Choroid plexus epithelial cell (primary cell): Measurements from ENCODE around the gene PRKCZ.

GRCh38 chr1:1385936-1386983 is 11.3 kb upstream of the AURKAIP1 start:
- RRBS, result 95% methylated on average over 7 of the region's 29 CpGs

DNA sequence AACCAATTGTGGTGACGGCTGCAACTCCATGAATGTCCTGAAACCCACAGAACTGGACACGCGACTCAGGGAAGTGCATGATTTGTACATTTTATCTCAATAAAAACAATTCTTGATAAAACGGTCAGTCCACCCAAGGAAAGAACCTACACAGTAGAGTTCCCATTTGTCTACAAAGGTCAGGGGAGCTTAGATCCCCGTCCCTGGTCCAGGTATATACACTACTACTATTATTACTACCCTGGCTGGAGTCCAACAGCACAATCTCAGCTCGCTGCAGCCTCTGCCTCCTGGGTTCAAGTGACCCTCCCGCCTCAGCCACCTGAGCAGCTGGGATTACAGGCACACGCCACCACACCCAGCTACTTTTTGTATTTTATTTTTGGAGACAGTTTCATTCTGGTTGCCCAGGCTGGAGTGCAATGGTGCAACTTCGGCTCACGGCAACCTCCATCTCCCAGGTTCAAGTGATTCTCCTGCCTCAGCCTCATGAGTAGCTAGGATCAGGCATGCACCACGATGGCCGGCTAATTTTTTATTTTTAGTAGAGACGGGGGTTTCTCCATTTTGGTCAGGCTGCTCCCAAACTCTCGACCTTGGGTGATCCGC is 15.2 kb downstream of the SSU72 start:
- RRBS, result no CpG with 5 or more reads among the region's 15 CpGs

DNA sequence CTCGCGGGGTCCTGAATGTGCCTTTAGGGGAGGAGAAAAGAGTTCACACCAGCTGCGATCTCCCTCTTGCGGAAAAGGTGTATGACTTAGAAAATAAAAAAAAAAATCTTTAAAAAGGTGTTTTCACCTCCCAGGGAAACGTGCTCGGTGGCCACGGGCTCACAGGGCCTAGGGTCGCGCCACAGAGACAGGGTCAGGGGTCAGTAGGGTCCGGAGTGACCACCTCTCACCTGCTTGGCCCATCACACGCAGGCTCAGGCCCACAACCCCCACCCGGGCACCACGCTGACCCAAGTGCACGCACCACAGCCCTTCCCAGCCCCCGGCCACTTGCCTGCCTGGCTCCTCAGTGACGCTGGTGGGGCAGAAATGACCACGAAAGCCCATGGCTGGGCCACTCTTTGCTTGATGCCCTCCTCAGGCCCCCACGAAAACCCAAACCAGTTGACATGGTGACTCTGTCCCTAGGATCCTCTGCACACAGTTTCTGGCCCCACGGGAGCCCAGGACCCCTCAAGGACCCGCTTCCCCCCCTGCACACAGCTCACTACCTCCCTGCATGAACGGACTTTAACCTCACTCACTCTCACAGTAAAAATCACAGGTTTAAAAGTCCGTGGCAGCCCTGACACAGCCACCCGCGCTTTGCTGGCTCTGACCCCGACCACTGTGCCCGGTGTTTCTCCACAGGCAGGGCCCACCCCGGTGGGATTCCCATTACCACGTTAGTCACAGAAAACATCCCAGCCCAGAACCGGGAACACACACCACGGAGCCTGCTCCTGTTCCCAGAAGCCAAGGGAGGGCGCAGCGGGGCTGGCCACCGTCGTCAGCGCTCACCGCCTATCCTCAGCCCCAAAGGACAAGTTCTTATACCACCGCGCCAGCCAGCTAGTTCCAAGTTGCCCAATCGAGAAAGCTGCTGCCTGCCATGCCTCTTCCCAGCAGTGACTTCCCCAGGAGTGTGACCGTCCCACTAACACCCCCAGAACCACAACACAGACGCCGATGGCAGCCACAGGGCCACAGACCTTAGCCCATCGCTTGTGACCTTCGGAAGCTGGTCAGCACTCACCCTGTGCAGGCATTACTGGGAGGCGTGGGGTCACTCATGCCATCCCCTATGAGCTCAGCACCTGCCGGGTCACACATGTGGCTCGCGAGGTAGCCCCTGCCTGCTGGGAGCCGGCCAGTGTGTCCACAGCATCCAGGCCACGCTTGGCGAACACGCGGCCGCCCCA is 20.6 kb downstream of the NADK start:
- RRBS, result 90% methylated on average over 11 of the region's 54 CpGs

GRCh38 chr1:1882026-1882306 is 8.9 kb downstream of the GNB1 start:
- RRBS, result no CpG with 5 or more reads among the region's 6 CpGs

DNA sequence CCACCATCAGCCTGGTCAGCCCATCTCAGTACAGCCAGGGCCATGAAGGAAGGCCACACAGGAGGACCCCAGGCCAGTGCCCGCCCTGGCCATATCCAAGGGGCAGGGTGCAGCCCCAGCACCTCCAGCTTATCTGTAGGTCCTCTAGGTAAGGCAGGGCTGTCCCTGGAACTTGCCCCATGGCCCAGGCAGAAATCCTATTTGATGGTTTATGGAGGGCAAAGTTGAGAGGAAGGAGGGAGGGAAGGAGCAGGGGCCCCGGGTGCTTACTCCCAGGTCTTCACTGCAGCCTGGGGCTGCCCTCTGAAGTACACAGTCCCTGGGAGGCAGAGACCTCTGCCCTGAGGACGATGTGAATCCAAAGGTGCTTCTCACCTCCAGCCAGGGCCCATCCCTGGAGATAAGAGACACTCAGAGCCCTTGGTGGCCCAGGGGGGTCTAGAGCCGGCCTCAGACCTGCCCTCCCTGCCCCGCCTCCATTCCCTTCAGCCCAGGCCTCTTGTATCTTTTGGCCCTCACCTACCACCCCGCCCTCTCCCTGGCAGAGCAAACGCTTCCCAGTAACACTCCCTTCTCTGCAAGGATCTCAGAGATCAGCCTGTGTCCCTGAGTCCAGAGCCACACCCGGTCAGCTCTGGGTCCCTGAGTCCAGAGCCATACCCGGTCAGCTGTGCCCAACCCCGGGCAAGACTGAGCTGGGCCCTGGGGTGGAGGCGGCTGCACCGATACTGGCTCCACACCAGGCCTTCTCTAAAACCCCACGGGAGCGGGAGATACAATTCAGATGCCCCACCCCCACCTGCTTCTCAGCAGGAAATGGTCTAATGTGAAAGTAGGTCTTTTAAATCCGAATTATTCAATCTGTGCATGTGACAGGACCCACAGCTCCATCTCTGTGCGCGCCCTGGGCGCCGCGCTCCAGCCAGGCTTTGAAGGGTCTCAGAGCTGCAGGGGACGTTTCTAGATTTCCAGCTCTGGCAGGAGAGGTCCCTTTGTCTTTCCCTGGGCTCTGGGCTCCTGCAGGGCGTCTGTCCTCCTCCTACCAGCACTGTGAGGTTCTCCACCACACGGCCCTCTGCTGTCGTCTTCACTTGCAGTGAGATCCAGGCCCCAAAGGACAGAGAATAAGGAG is 3.6 kb upstream of the GNB1 start:
- RRBS, result no CpG with 5 or more reads among the region's 24 CpGs

DNA sequence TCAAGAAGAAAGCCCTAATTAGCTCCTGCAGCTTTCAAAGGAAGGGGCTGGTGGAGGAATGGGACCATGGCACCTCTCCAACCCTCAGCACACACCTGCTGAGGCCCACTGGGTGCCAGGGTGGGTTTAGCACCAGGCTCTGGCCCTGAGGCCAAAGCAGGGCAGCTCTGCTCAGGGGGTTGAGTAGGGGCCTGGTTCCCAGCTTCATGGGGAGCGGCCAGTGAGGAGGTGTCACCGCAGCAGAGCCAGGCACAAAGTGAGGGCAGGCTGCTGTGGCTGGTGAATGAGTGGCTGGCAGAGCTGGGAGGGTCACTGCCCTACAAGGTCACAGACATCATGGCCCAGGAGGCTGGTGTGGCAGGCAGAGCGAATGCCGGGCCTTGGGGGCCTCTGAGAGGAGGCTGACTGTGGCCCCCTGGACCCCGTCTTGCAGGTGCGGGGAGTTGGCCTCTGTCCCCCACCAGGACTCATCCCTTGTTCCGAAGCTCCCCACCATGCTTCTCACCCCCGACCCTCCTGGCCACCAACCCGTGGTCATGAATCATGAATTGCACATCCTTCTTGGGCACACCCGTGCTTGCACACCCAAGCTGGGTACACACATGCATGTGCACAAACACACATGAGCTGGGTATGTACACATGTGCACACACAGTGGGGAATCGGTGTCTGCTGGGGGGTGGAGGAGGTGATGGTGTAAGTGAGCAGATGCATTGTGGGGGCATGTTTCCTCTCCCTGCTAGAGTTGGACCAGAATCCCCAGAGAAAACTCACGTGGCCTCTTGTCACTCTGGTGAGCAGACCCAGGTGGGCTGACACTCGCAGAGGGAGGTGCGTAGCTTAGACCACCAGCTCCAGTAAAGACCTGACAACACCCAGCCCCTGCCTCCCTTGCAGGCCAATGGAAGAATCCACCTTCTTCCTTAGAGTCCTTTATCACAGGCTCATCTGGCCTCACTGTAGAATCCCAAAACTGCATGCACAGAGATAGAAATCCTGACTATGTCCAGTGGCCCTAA is 4.8 kb upstream of the GNB1 start:
- RRBS, result no CpG with 5 or more reads among the region's 14 CpGs

DNA sequence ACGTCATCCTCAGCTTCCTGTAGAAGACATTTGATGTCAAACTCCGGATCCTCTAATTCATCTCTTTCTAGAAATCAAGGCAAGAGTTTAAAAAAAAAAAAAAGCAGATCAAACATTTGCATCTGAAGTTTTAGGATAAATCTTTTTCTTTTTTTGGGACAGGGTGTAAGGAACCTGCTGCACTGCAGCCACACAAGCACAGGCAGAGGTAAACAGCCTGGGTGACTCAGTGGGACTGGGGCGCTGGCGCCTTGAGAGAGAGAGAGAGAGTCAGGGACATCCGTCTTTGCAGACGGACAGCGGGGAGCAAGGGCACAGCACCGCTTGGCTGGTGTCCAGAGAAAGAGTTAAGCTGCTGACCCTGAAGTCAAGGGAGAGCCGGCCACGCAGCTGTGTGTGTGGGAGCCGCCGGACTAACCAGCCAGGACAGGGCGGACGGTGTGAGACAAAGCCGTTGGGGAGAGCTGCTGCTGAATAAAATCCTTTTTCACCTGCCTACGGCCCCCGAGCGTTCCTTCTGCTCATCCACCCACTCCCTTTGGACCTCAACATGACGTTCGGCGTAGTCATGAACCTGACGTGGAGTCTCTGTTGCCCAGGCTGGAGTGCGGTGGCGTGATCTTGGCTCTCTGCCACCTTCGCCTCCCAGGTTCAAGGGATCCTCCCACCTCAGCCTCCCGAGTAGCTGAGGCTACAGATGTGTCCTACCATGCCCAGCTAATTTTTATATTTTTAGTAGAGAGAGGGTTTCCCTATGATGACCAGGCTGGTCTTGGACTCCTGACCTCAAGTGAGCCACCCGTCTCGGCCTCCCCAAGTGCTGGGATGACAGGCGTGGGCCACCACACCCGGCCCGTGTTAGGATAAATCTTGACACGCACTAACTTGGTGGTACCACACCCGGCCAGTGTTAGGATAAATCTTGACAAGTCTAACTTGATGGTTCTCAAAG is 14.4 kb downstream of the CFAP74 start:
- RRBS, result no CpG with 5 or more reads among the region's 33 CpGs

GRCh38 chr1:1996172-1996662 is 7.4 kb downstream of the CFAP74 start:
- RRBS, result no CpG with 5 or more reads among the region's 14 CpGs

DNA sequence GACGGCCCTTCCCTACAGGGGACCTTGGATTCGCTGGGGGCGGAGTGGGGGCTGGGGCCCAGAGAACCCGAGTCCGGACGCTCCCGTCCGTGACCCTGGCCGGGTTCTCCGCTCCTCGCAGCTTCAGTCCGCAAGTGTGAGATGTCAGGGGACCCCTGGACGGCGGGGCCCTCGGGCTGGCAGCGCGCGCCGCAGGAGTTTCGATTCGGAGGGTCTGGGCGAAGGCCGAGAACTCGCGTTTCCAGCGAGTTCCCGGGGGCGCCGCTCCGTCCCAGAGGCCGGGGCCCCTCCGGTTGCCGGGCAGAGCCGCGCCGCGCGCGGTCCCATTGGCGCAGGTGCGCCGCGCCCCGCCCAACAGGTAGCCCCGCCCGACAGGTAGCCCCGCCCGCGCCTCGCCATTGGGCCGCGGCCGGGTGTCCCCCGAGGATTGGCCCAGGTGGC is 316 bp upstream of the PRKCZ start:
- RRBS, result 4% methylated on average over 2 of the region's 54 CpGs

- RRBS, result 3% methylated on average over 87 of the region's 138 CpGs
Observed at GRCh38 chr1:2050316-2051397, at the start of gene PRKCZ. Gene PRKCZ (plus strand): TSS chr1:2050411.

GRCh38 chr1:2052499-2052749 is 2.2 kb downstream of the PRKCZ start:
- RRBS, result no CpG with 5 or more reads among the region's 5 CpGs

DNA sequence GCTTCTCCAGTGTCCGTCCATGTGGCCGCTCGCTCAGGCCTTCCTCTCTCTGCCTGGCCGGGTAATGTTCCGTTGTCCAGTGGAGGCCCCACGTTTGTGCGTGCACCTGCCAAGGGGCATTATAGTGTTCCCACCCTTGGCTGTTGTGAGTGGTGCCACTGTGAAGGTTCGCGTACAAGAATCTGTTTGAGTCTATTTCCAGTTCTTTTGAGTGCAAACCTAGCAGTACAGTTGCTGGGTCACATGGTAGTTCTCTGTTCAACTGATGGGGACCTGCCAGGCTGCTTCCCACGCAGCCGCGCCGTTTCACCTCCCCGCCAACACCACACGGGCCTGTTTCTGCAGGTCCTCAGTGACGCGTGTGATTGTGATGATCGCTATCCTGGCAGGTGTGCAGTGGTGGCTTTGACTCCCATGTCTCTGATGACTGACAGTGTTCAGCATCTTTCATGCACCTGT is 41.8 kb downstream of the FAAP20 start:
- RRBS, result no CpG with 5 or more reads among the region's 18 CpGs

DNA sequence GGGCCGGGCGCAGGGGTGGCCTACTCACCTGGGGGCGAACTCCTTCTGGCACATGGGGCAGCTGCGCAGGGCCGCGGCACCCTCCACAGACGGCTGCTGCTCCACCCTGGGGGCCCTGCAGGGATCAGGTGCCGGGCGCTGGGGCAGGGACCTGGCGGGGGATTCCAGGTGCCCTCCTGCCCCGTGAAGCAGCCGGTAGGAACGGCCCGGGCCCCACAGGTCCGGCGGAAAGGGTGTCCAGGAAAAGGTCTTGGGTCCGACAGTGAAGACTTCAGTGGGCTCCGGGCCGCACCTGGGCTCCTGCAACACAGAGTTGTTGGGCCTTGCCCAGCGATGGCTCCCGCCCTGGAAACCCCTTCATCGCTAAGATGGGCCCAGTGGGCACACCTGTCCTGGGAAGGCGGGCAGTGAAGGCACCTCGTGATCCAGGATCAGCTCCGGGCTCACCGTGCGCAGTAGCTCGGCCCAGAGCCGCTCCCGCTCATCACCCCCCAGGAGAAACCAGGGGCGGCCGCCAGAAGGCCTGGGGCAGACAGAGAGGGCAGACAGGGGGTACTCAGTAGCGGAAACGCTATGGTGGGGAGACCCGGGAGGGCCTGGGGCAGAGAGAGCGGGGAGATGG is 850 bp downstream of the FAAP20 start:
- RRBS, result 61% methylated on average over 11 of the region's 36 CpGs

GRCh38 chr1:2253297-2253785 is 25.2 kb downstream of the SKI start:
- RRBS, result 83% methylated on average over 1 of the region's 13 CpGs

- RRBS, result no CpG with 5 or more reads among the region's 11 CpGs
Observed at GRCh38 chr1:2265834-2266571, 37.9 kb downstream of the SKI start.

GRCh38 chr1:2270157-2271168 is 42.3 kb downstream of the SKI start:
- RRBS, result no CpG with 5 or more reads among the region's 33 CpGs

GRCh38 chr1:2283284-2284132 is 55.4 kb downstream of the SKI start:
- RRBS, result 50% methylated on average over 1 of the region's 26 CpGs

DNA sequence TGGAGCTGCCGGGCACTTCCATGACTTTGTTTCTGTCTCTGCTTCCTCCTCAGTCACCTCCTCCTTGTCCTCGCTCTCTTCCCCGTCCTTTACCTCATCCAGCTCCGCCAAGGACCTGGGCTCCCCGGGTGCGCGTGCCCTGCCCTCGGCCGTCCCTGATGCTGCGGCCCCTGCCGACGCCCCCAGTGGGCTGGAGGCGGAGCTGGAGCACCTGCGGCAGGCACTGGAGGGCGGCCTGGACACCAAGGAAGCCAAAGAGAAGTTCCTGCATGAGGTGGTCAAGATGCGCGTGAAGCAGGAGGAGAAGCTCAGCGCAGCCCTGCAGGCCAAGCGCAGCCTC is 76.1 kb downstream of the SKI start:
- RRBS, result no CpG with 5 or more reads among the region's 19 CpGs

- RRBS, result no CpG with 5 or more reads among the region's 67 CpGs
Observed at GRCh38 chr1:2306676-2307567, 78.8 kb downstream of the SKI start.

- RRBS, result no CpG with 5 or more reads among the region's 18 CpGs
Observed at GRCh38 chr1:2307568-2308028, 79.5 kb downstream of the SKI start.